Measurements from ENCODE around the genes PHB1 and SPOP.

GRCh38 chr17:48989877-48990984, 7.0 kb upstream of the IGF2BP1 start:
- PRO-cap = no peak

GRCh38 chr17:49117583-49118319, 14.8 kb upstream of the B4GALNT2 start:
- PRO-cap = no peak

DNA sequence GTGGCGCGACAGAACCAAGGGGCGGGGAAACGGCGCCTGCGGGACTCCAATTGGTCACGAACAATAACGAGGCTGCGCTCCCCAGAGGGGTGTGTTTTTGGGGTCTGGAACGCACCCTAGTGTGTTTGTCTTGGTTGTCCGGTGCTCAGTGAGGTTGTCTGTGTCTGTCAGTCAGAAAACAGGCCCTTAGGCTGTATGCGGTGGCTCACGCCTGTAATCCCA, 17.5 kb downstream of the GNGT2 start:
- PRO-cap = bidirectional peak, plus-strand start at position 84 of the sequence, minus-strand start outside the sequence

- PRO-cap = no peak
Measured at GRCh38 chr17:49223429-49224431, 6.9 kb downstream of the PHOSPHO1 start.

- PRO-cap = no peak
Measured at GRCh38 chr17:49338697-49339245, 23.3 kb downstream of the ZNF652 start.

DNA sequence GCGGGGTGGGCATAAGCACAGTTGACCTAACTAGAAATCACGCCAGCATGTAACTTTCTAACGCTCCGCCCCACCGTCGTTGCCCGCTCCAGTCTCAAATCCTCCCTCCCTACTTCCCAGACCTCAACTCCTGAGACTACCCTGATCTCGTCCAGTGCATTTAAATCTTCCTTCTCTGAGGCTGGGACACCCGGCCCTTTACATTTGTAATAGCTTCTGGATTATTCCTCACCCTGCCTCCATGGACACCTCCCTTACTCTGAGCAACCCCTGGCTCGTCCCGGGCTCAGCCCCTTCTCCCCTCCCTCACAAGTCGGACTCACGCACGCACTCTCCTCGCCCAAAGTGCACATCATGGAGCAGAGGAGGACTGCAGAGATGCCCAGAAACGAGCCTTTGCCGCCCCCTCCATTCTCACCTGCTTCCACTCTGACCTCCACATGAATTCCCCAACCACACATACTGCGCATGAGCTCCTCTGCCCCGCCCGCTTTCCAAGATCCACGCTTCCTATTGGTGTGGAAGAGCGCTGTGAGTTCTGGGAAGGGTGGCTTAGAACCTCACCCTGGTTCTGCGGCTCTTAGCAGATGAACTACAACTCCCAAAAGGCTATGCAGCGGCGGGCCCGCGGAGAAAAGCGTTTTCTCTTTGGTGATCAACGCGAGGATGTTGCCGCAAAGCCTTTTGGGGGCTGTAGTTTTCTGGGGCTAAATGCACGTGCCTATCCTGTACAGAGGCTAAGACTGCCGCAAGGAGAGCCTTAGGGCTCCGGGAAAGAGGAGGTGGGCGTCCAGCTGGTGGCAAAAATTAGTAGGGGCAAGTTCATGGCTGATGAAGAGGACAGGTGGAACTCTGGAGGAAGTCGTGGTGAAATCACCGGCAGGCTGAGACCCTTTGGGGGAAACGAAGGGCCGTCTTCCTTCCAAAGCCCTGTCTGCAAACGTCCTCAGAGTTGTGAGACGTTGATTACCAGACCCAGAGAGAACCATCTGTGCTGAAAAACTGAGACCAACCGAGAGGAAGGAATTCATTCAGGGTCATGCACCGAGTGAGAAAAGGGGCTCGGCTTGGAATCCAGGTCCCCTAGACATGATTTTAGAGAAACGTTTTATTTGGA, at the start of gene PHB1:
PHB1 (minus strand) TSS at position 466 of the 1,117 bp plus-strand sequence.
- PRO-cap = no peak

DNA sequence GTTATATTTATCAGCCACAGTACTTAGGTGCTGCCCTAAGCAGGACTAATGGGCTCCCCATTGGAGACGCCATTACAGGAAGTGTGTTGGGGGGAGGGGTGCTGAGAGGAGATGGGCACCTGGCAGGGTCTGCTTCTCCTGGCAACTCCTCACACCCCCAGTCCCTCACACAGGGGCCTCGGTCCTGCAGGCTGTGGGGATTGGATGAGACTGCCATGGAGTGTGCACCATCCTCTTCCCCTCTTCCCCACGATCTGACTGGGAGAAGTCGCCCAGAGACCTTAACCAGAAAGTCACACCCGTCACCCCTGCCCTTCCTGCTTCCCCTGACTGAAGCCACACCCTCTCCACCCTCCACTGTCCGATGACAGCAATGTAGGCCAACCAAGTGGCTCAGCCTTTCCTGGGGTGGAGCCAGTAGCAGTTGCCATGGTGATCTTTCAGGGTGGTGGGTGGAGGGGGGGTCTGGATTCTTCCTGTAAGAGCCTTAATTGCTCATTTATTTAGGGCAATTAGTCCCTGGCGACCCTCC, 37.4 kb upstream of the PHB1 start:
- PRO-cap = no peak

GRCh38 chr17:49602896-49603575, 27.4 kb downstream of the NXPH3 start:
- PRO-cap = no peak

- PRO-cap = no peak
Measured at GRCh38 chr17:49664583-49665225, 13.2 kb downstream of the SPOP start.

- PRO-cap = unidirectional peak, plus-strand start at chr17:49676596
Measured at GRCh38 chr17:49676091-49676752, 1.7 kb downstream of the SPOP start.

DNA sequence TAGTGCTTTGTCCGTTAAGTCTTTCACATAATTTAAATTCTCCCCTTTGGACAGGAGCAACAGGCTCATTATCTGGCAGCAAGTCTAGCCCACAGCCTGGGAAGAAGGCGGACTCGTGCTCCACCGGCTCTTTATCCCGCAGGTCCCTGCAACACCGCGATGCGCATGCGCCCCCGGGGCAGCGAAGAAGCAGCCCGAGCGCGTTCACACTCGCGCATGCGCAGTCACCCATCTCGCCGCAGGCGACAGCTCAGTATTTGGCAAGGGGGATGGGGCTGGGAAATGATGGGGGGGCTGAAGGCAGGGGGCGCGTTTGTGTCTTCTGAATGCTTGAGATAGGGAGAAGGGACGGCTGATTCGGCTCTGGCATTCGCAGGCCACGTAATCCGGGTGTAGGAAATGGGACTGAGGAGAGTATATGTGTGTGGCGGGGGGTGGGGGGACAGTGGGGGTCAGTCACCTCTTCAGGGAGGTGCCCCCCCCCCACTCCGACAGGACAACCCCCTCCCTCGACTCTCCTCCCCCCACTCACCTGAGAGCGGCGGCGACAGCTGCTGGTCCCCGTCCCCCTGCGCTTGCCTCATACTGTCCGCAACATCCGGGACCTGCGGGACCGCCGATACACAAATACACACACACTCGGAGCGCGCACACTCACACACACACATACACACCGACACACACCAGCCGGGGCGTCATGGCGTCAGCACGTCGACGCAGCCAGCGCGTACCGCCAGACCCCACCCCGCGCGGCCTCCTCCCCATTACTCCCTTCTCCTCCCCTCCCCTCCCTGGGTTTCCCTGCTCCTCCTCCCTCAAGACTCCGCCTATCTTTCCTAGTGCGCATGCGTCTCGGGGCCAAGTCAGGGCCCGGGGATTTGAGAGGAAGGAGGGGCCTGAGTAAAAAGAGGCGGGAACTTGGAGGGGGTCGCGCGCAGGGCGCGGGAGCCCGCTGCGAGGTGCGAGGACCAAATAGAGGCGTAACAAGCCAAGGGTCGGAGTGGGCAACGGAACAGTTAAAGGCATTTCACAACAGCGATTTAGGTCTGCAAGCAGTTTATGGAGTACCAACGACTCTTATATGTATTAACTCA, at the start of gene SPOP:
SPOP (minus strand) TSS at position 697 of the 1,094 bp plus-strand sequence.
- PRO-cap = bidirectional peak, plus-strand start at position 281 of the sequence, minus-strand start at position 104 of the sequence; bidirectional peak, plus-strand start at position 903 of the sequence, minus-strand start at position 584 of the sequence

GRCh38 chr17:49758685-49760025, 4.8 kb downstream of the FAM117A start:
- PRO-cap = no peak

DNA sequence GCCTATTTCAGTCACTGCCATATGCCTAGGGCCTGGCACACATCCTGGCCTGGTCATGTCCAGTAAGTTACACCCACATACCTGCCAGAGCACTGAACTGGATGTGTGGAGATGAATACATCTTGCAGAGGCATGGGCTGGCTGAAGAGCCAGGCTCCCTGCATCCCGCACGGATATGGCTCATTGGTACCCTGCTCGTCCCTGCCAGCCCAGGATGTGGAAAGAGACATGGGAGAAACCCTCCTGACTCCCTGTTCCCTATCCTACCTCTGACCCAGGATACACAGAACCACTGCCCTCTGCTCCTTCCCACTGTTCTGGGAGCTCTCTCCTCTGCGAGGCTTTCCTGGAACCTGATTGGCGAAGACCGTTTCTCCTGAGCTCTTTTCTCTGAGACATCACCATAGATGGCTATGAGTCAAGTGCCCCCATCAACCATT, 40.0 kb upstream of the TAC4 start:
- PRO-cap = no peak

- PRO-cap = no peak
Measured at GRCh38 chr17:49894700-49895537, 47.0 kb upstream of the TAC4 start.

DNA sequence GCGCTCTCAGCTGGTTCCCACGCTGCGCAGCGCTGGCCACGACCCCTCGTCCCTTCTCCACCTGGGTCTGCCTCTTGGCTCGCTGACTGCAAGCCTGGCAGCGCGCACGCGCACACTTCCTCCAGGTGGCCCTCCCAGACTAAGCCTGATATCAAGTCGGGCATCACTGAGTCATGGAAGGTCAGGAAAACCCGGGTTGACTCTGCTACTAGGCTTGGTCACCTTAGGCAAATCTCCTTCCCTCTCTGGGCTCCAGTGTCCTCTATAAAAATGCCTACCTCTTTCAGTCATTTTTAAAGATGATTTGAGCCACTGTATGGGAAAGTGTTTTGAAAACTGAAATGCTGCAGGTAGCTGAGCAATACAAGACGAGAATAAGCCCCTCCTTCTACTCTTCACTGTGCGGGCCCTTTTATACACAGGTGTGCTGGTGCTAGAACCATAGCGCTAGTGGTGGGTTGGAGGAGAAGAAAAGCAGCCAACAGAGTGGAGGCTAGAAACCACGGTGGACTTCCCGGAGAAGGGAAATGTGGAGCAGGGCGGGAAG, 58.3 kb upstream of the DLX4 start:
- PRO-cap = no peak

DNA sequence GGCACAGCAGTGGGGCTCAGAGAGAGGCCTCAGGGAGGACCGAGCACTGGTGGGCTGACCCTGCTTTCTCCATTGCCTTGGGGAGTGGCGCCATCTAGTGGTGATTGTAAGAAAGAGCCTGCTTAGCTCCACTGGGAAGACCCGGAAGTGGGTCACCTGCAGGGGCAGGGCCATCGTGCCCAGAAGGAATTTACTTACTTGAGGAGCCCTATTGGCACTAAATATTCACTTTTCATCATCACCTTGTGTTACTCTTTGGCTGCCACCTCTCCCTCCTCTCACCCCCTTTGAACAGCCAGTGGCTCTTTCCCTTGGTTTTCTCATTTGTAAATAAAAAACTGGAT, 3.3 kb upstream of the DLX3 start:
- PRO-cap = no peak

- PRO-cap = no peak
Measured at GRCh38 chr17:50027581-50028094, 28.3 kb upstream of the ITGA3 start.

GRCh38 chr17:50056428-50057294, 751 bp downstream of the ITGA3 start:
- PRO-cap = bidirectional peak, plus-strand start at chr17:50056649, minus-strand start at chr17:50056543; unidirectional peak, minus-strand start at chr17:50056719; bidirectional peak, plus-strand start at chr17:50057140, minus-strand start at chr17:50057156

GRCh38 chr17:50075190-50075935, 19.5 kb downstream of the ITGA3 start:
- PRO-cap = no peak

GRCh38 chr17:50097915-50098624, 2.9 kb downstream of the PDK2 start:
- PRO-cap = no peak